ENCODE results near the genes MAMDC2, TRPM3 and ABHD17B.

- PRO-cap: bidirectional peak, plus-strand start at chr9:70043919, minus-strand start at chr9:70043795; bidirectional peak, plus-strand start at chr9:70043993, minus-strand start at chr9:70044039
- RAMPAGE, long total RNA, 2 experiments: start-site peak on the plus strand in 2 of 2 experiments, at chr9:70043826-70044013 at its widest, 24 to 102 reads per replicate
Measured at GRCh38 chr9:70043312-70044288, at the start of gene MAMDC2. Gene MAMDC2 (plus strand): TSS chr9:70043848.

GRCh38 chr9:70110644-70111293, 67.1 kb downstream of the MAMDC2 start:
- PRO-cap: no peak
- RAMPAGE, long total RNA, 2 experiments: no peak in any of the 2 experiments

GRCh38 chr9:70258097-70258749, 555 bp upstream of the SMC5 start:
- PRO-cap: unidirectional peak, plus-strand start at chr9:70258256; bidirectional peak, plus-strand start at chr9:70258350, minus-strand start at chr9:70258295
- RAMPAGE, long total RNA, 2 experiments: start-site peak on the minus strand in 1 of 2 experiments, at chr9:70258432-70258650 at its widest, 14 reads per replicate

- PRO-cap: no peak
- RAMPAGE, long total RNA, 2 experiments: no peak in any of the 2 experiments
Measured at GRCh38 chr9:70386355-70387548, 27.7 kb downstream of the KLF9 start.

DNA sequence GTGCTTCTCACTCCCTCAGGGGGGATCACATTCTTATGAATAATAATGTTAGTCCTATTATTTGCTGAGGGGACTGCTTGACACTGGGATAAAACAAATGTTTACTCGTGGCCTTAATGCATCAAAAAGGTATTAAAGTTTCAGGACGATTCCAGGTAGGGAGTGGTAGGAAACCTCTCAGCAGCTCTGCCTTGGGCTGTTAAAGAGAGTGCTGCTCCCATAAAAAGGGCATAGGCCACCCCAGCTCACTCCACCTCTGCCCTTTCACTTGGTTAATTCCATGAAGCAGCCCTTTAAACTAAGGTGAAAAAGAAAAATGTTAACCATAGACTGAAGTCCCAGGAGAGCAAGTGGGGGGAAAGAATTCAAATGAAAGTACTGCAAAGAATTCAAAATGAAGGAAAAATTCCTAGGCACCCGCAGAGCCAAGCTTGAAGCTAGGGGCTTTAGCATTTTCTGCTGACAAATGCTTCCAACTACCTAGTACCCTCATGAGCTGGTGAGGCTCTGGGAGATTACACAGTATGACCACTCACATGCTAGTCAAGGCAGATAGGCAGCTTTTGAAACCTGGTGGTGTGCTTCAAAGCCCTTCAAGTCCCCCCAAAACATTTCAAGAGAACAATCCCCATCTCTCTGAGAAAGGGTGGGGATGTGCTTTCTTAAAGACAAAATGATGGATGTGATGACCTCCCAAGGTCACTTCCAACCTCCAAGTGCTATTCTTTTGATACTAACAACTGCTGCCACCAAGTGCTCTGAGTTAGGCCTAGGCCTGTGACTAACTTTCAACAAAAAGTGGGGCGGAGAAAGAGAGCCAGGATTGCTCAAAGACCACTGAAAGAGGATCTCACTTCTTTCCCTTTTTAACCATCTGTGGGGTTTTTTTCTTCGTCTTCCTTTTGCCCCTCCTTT, 8.4 kb downstream of the KLF9 start:
- PRO-cap: unidirectional peak, minus-strand start at position 839 of the sequence
- RAMPAGE, long total RNA, 2 experiments: no peak in any of the 2 experiments

DNA sequence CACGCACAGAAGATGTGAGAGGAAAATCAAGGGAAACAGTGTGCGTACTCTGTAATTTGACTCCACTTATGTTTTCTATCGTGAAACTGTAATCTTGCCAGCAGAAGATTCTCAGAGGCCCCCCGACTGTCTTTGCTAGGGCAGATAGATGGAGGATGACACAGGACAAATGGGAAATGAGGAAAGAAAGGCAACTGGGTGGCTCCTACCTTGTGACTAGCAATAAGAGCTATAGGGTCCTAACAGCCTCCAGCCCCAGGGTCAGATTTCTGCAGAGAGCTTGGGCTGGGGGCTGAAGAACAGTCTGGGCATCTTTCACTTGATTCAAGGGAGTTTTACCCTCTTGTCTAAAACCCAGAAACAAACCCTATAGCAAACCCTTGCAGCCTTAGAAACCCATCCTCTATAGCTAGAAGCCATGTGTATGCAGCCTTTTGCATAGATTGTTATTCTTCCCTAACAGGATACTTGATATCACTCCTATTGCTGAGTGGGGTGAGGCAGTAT, 7.0 kb downstream of the KLF9 start:
- PRO-cap: no peak
- RAMPAGE, long total RNA, 2 experiments: no peak in any of the 2 experiments

DNA sequence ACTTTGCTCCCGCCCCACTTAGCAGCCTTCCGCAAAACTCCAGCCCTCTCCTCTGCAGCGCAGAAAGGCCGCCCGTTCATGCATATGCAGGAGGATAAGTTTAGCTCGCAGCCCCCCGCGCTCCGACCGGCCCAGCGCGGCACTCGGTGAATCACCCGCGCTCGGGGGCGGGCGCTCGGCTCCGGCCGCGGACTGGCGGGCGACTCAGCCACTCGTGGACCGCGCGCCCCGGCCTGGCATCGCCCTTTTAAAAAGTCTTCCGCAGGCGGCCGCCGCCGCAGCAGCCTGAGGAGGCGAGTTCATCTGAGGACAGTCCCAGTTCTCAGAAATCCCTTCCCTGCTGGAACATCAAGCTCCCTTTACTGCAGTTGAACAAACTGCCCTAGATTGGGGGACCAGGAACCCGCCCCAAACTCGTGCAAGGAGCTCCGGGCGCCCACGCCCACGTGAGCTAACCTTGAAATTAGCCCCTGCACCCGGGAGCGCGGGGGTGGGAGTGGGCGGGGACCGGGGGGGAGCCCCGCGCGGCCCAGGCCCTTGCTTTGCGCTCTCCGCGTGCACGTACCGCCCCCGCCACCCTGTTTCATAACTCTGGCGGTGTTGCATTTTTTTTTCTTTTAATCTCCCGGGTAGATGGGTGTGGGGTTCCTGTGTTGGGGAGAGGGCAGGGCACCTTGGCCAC, 4.6 kb upstream of the KLF9 start:
- PRO-cap: bidirectional peak, plus-strand start at position 149 of the sequence, minus-strand start at position 20 of the sequence; bidirectional peak, plus-strand start at position 318 of the sequence, minus-strand start at position 249 of the sequence; bidirectional peak, plus-strand start at position 547 of the sequence, minus-strand start at position 593 of the sequence
- RAMPAGE, long total RNA, 2 experiments: no peak in any of the 2 experiments

GRCh38 chr9:70419600-70420169, 5.2 kb upstream of the KLF9 start:
- PRO-cap: bidirectional peak, plus-strand start at chr9:70419845, minus-strand start at chr9:70419694; bidirectional peak, plus-strand start at chr9:70420286, minus-strand start at chr9:70420099
- RAMPAGE, long total RNA, 2 experiments: no peak in any of the 2 experiments

DNA sequence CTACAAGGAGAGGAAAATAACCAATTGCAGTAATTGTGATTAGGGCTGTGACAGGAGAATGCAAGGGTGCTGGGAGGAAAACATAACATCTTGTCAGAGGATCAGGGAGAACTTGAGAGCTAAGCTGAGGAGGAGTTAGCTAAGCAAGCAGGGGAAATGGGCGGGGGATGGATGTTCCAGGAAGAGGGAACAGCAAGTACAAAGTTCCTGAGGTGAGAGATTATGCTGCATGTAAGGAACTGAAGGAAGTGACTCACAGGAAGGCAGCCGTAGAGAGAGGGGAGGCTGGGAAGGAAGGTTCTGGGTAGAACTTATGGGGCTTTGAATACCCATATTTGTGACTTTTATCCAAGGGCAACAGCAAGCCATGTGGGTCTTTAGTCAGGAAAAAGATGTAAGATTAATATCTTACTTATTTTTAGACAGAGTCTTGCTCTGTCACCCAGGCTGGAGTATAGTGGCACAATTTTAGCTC, 24.1 kb upstream of the KLF9 start:
- PRO-cap: bidirectional peak, plus-strand start at position 270 of the sequence, minus-strand start at position 114 of the sequence
- RAMPAGE, long total RNA, 2 experiments: no peak in any of the 2 experiments

- PRO-cap: bidirectional peak, plus-strand start at chr9:70480060, minus-strand start at chr9:70479945
- RAMPAGE, long total RNA, 2 experiments: no peak in any of the 2 experiments
Measured at GRCh38 chr9:70479685-70480164, 65.3 kb upstream of the KLF9 start.

GRCh38 chr9:70484489-70484990, 70.1 kb upstream of the KLF9 start:
- PRO-cap: bidirectional peak, plus-strand start at chr9:70484751, minus-strand start at chr9:70484666
- RAMPAGE, long total RNA, 2 experiments: no peak in any of the 2 experiments

GRCh38 chr9:71120600-71121870, at the start of gene TRPM3:
Gene TRPM3 (minus strand): TSS chr9:71121621.
- PRO-cap: no peak
- RAMPAGE, long total RNA, 2 experiments: no peak in any of the 2 experiments

DNA sequence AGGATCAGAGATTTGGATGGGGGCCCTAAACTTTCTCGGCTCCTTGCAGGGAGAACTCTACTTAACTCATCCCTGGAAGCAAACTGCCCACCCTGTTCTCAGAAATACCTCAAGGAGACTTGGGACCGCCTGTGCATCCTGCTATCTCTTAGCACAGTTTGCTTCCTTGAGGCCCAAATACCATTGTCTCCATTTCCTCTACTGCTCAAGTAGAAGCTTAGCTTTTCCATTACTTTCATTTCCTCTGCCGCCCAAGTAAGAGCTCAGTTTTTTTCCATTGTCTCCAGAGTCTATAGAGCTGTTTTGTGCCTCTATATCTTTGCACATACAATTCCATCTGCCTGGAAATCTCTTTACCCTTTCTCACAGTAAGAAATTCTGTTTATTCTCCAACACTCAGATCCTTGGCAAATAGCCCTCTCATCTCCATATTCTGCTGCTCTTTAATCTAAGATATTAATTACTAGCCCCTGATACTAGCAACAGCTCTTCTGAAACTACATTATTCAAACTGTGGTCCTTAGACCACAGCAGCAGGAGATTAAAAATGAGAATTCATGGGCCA, 137.8 kb downstream of the CEMIP2 start:
- PRO-cap: no peak
- RAMPAGE, long total RNA, 2 experiments: no peak in any of the 2 experiments

GRCh38 chr9:71744585-71745638, 23.4 kb downstream of the CEMIP2 start:
- PRO-cap: no peak
- RAMPAGE, long total RNA, 2 experiments: no peak in any of the 2 experiments

DNA sequence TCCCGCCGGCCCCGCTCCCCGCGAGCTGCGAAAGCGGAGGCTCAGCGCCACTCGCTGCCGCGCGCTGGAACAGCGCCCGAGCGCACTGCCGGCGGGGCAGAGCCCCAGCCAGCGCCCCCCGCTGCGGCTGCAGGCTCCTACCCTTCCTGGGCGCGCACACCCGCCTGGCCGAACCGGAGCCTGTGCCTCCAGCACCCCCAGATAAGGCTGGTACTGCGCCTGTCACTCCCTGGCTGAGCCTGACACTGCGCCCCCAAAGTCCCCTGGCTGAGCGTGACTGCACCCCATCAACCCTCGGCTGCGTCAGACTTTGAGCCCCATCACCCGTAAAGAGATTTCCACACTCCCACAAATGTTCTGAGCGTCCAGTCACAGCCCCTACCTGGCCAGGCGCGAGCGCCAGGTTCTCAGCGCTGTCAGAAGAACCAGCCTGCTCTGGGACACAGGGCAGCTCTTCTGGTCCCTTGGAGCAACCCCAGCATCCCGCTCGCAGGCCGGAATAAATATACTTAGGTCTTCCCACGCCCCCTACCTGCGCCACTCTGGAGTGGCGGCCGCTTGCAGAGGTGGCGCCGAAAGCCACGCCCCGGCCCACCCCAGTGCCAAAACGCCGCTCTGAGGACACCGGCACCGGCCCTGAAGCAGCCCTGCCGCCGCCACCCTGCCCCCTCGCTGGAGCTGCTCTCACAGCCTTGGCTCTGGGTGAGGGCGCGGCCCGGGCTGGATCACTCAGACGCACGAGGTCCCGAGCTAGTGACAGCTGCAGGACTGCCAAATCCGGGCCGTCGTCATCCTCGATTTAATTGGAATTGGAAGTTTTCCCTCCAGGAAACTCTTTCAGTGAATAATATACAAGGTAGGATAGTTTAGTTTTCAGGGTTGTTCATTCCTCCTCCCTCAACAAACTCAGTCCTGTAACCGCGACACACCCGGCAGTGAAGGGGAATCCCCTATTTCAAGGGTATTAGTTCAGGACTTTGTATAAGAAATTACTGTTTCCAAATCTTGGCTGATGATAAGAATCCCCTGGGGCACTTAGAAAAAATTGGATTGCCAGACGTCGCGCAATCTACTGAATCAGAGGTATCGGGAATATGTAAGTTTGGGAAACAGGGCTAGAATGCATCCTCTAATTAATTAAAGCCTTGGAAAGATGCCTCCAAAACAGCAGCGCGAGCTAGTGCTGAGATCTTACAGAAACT, 1.1 kb upstream of the CEMIP2 start:
- PRO-cap: bidirectional peak, plus-strand start at position 57 of the sequence, minus-strand start outside the sequence; bidirectional peak, plus-strand start at position 605 of the sequence, minus-strand start at position 477 of the sequence; bidirectional peak, plus-strand start at position 900 of the sequence, minus-strand start at position 674 of the sequence
- RAMPAGE, long total RNA, 2 experiments: no peak in any of the 2 experiments

DNA sequence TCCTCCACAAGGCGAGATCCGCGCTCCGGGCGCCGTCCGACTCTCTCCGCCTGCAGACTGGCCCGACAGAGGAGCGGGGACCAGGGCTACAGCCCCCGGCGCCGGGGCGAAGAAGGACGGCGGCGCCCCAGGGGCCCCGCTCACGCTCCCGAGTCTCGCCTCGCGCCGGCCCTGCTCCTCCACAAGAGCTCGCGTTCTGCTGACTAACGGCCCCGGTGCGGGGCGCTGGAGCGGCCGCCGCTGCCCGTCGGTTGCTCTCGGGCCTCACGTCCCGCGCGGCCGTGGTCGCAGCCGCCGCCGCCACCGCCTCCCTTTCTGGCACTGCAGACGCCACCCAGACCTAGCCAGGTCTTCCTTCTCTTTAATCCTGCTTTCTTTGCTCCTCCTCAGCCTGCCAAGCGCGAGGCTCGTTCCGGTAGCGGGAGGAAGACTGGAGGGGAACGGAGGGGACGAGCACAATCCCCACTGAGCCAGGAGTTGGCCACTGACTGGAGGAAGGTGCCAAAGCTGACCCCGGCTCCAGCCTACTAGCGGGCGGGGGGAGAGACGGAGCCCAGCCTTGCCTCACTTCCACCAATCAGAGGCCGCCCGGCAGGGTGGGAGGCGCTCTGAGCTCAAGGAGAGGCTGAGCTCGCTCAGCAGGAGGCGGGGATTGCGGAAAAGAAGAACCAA, at the start of gene ABHD17B:
Gene ABHD17B (minus strand): TSS at position 490 of the 672 bp plus-strand sequence.
- PRO-cap: unidirectional peak, minus-strand start at position 323 of the sequence; bidirectional peak, plus-strand start outside the sequence, minus-strand start at position 529 of the sequence
- RAMPAGE, long total RNA, 2 experiments: no peak in any of the 2 experiments

- PRO-cap: no peak
- RAMPAGE, long total RNA, 2 experiments: no peak in any of the 2 experiments
Measured at GRCh38 chr9:71962394-71962773, 50.9 kb downstream of the C9orf85 start.

- PRO-cap: no peak
- RAMPAGE, long total RNA, 2 experiments: no peak in any of the 2 experiments
Measured at GRCh38 chr9:72347945-72348364, 17.1 kb downstream of the ZFAND5 start.

- PRO-cap: no peak
- RAMPAGE, long total RNA, 2 experiments: no peak in any of the 2 experiments
Measured at GRCh38 chr9:72477888-72478606, 43.4 kb upstream of the TMC1 start.

GRCh38 chr9:72579225-72579737, 57.9 kb downstream of the TMC1 start:
- PRO-cap: unidirectional peak, minus-strand start at chr9:72579340
- RAMPAGE, long total RNA, 2 experiments: no peak in any of the 2 experiments

Data from prostate gland (tissue), 2 donors.